ENCODE results near the gene TBL1X.

GRCh38 chrX:2604714-2605555 lies 86.2 kb upstream of the CD99 start:
- PRO-cap: no peak

DNA sequence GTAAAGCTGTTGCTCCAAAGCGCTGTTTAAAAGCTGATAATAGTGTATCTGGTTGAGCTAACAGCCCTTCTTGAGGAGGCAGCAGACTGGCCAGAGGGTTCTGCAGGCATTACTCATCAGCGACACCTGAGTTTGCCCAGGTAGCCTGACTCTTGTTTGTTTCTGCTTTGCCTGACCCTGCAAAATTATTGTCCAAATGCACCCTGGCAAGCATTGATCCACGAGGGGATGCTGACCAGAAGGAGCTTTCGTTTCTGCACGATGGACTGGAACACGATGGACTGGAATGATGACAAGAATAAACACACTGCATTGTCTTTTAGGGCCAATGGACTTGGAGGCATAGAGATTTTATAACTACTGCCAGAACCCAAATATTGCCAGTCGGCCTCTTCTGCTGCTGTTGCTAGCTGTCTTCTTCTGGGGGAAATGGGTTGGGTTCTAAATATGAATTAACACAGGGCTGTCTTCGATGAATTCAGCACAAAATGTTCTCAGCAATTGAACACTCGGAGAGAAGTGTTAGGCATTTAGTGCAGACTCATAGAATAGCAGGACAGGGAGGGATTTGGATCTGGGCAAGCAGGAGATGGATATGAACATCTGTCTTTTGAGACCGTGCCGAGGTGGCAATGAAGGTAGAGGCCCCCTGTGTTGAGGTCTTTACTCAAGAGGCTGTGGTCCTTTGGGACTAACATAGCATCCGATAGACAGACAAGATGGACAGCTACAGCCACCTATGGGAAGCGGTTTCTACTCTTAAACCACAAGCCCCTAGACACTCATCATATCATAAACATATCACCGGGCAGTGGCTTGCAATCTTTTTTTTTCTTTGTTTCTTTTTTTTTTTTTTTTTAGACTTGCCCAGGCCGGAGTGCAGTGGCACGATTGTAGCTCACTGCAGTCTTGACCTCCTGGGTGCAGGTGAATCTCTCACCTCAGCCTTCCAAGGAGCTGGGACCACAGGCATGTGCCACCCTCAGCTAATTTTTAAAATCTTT lies 6.6 kb downstream of the CD99 start:
- PRO-cap: no peak

GRCh38 chrX:2823692-2824453 lies 4.9 kb upstream of the GYG2 start:
- PRO-cap: no peak

- PRO-cap: no peak
Measured at GRCh38 chrX:2962131-2962847, 1.9 kb downstream of the ARSL start.

DNA sequence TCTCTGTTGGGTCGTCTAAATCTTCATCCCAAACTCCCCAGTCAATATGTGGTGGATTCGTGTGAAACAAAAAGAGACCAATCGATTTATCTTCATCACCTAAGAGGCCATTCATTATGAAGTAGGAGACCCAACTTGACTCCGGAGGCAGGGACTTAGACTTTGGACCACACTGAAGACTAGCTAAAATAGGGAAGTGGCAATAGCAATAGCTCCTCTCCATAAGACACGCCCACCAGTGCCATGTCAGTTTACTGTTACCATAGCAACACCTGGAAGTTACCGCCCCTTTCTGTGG lies 163.4 kb downstream of the PRKX start:
- PRO-cap: bidirectional peak, plus-strand start outside the sequence, minus-strand start at position 181 of the sequence

DNA sequence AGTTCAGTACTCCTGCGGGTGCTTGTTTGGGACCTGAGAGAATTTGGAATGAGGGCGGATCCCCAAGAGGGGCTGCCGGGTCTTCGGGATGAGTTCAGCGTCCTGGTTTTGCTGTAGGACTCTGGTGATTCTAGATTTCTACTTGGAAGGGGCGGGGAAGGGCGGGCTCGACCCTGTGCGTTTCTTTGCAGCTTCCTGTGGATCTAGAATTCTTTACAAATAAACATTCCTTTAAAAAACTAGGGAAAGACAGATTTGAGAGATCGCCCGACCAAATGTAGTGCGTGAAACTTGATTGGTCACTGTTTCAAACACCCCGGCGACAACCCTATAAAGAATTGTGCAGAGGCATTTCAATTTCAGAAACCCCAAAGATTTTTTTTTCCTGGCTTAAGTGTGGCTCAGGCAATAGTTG lies 777 bp upstream of the PRKX start:
- PRO-cap: no peak

- PRO-cap: no peak
Measured at GRCh38 chrX:3788297-3788928, 75.0 kb upstream of the PRKX start.

DNA sequence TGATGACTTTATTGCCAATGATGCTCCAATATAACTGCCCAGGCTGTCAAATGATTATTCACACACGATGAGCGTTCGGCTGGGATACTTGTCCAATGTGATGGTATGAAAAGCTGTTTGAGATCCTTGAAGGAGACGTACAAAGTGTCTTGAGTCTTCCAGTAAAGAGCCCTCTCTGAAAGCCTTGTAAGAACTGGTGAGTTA lies 11.8 kb upstream of the PUDP start:
- PRO-cap: no peak

GRCh38 chrX:7172245-7172680 lies 24.3 kb upstream of the PUDP start:
- PRO-cap: no peak

GRCh38 chrX:7259311-7259714 lies 111.4 kb upstream of the PUDP start:
- PRO-cap: no peak

DNA sequence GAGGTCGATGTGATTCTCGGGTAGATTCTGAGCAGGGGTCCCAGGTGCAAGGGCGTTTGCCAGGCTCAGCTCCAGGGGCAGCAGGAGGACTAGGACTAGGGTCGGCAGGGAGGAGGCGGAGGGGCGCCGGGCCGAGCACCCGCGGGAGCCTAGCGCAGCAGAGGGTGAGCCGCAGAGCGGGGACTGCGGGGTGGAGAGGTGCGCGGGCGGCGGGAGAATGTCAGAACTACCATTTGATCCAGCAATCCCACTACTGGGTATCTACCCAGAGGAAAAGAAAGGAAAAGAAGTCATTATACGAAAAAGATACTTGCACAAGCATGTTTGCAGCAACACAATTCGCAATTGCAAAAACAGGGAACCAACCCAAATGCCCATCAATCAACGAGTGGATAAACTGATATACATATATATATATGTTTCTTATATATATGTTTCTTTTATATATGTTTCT lies 16.8 kb downstream of the FAM9A start:
- PRO-cap: no peak

DNA sequence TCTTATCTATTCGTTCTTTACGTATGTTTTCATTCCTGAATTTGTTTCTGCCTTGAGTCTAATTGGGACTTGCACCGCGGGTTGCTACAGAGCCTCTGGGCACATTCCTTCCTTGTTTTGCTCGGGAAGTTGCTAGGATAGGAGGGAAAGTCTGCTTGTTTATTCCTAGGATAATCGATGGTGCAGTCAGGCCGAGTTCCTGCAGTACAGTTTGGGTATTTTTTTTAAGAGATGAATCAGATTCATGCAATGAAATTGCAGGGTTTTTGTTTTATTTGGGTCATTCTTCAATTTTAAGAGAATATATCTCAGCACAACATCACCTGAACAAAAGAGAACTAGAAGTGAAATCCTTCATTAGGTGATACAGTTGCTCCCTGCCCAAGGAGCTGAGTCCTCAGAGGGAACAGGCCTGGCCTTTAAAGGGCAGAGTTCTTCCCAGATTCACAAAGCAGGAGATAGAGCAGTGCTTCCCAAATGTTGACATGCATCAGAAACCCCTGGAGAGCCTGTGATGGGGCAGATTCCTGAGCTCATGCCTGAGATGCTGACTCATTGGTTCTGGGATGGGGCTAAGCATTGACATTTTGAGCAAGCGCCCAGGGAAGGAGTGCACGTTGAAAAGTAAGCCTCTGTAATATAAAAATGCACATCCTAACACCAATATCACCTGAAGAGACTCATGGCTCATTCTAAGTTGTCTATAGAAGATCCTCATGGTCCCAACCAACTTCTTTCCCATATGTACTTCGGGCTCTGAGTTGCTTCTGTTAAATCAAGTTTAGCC lies 115.0 kb upstream of the FAM9B start:
- PRO-cap: no peak

GRCh38 chrX:9166543-9166936 lies 132.6 kb upstream of the FAM9B start:
- PRO-cap: no peak

DNA sequence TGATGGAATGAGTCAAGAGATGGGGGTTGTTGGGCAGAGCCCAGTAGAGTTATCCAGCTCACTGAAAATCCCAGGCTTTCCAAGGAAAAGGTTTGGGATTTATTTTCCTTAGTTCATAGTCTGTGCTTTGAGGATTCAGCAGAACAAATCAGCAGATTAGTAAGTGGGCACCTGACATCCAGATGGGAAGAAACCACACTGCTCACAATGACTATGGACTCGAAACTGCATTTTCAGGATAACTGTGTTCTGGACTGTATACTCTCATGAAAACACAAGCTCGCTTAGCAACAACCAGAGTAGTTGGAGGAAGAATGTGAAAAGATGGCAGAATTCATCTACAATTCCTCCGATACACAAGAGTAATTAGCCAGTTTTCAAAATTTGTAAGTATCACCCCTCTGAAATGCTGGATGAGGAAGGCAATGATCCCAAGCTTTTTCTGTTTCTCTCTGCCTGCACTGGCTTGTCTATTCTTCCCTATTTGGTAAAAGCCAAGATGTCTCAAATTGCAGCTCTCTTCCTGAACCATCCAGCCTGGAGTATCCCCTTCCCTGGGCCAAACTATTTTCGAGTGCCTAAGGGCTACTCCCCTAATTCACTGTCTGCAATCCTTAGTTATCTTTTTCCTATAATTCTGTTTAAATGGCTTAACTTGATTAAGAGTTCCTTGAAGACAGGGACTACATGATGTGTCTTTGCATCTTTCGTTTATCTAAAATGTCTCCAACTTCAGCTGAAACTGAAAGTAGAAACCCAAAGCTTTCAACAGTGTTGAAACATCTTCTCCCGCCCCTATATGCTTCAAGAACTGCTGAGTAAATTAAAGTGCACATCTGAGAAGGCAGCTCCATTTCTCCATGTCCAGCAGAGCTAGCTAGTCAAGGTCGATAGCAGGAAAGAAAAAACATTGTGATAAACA lies 186.0 kb upstream of the TBL1X start:
- PRO-cap: no peak

- PRO-cap: no peak
Measured at GRCh38 chrX:9292877-9293537, 171.9 kb upstream of the TBL1X start.

GRCh38 chrX:9464720-9465717 lies at the start of gene TBL1X:
Gene TBL1X (plus strand): TSS chrX:9465058.
- PRO-cap: bidirectional peak, plus-strand start at chrX:9465008, minus-strand start at chrX:9465094; bidirectional peak, plus-strand start at chrX:9465237, minus-strand start at chrX:9465252

- PRO-cap: no peak
Measured at GRCh38 chrX:9530650-9531340, 65.9 kb downstream of the TBL1X start.

DNA sequence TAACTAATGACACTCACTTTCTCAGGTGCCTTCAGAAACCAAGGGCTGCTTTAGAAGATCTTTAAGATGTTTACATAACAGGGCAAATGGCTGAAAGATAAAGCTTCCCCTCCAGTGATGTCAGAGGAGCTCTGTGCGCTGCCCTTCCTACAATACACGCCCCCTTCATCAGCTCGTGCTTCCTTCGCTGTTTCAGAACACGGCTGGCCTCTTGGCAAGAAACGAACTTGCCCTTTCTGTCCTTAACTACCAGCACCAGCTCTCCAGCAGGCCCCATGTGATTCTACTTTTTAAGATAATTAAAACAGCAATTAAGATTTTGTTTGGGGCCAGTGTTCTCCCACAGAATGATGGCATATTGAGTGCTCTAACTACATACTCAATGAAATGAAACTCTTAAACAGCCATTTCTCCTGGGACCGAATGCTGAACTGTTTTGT lies 118.9 kb downstream of the GPR143 start:
- PRO-cap: no peak

GRCh38 chrX:10062182-10062744 lies 94.5 kb upstream of the CLCN4 start:
- PRO-cap: no peak

GRCh38 chrX:10579411-10579608 lies 41.1 kb downstream of the MID1 start:
- PRO-cap: no peak